Retinal pigment epithelial cell (primary cell): ENCODE measurements around a stretch of chr1.

DNA sequence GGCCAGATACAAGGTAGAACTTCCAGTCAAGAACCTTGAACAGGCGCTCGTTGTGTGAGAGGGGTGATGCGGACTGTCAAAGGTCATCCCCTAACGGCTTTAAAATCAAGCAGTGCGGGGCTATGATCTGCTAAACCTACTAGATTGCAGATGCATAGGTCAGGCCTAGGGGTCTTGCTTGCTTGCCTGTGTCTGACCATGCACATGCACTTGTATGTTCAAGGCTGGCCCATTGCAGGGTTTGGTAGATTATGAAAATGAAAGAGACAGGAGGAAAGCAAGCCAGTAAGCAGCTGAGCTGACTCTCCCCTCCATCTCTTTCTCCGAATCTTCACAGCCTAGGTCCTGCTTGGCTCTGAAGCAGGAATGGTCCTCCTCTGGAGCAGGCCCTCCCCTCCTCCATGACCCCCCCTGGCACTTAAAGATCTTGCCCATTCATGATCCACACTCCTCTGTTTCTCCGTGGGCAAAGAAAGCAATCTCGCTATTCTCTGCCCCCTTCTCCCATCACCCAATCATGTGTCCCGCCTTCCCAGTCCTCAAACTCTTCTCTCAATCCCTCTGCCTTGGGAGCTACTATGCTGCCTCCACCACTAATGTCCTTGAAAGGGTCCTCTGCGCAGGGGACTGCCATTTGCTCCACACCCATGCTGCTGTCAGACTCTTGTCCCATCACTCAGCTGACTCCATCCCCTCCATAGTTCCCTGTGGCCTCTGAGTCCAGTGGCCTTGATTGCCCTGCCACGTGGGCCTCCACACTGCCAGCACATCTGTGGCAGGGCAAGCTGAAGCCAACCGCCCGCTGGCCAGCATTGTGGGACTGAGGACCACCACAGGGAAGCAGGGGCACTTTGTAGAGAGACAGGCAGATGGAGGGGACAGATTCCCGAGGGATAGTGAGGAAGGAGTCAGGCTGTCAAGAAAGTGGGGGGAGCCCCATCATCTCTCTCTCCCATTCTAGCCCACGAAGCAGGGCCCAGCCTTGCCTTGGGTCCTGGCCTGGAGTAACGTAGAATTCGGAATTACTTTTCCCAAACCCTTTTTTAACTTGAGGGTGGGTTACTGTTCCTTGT, 1.2 kb upstream of the TNNT2 start:
- RRBS = no CpG with 5 or more reads among the region's 17 CpGs

DNA sequence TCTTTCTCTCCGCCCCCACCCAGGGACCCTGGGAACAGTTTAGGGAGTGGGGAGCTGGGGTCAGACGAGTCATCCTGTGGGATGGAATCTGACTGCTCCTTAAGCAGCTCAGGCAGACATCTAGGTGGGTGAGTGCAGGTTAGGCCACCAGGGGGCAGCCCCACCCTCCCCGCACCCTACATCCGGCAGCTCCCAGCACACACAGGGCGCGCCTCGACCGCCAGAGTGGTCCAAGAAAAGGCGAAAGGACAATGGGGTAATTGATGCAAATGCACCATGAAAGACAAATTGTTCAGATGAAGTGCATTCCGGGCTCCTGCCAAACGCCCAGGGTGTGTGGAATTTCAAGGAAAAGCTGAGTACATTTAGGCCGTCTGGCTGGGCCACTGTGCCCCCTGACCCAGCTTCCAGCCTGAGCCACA, 20.8 kb downstream of the PHLDA3 start:
- RRBS = no CpG with 5 or more reads among the region's 12 CpGs

DNA sequence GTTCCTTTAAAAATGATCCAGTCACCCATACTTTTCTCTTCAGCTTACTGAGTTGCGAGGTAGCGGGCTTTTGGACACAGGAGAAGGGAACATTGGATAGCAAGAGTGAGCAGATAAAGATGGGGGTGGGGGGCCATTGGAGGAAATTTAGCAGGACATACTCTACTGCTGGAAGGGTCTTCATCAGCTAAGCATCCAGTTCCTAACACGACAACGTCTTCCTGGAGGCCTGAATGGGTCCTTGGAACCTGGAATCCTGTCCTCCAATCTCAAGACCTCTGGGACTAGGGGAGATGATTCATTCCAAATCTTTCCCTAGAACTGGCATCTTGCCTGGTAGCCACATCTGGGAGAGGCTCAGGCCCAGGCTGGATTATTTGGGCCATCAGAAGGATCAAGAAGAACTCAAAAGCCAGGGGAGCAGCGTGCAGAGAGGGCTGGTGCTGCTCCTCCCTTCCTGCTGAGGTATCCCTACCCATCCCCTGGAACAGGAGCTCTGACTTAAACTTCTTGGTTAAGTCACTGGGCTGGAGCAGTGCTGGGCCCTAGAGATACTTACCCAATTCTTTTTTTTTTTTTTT, 2.7 kb upstream of the PHLDA3 start:
- RRBS = no CpG with 5 or more reads among the region's 5 CpGs

DNA sequence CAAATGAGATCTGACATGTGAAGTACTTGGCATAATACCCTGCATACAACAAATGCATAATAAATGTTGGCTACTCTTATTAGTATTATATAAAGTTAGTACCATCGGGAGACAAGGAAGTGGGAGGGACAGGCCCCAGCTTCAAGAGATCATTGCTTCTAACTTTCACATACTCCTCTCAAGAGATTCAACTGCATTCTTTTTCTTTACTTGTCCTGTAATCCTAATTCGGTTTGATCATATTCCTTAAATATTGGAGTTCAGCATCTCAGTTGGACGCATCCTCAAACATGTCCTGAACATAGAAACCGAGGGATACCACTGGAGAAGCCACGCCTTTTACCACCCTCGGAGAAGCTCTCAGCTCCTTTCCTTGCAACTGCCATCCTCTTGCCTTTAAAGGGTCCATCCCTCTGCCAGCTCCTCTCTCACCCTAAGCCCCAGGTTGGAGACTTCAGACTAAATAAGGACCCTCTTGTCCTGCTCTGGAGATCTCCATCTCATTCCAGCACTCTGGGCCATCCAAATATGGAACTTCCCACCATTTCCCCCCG, 15.4 kb downstream of the CSRP1 start:
- RRBS = no CpG with 5 or more reads among the region's 7 CpGs

DNA sequence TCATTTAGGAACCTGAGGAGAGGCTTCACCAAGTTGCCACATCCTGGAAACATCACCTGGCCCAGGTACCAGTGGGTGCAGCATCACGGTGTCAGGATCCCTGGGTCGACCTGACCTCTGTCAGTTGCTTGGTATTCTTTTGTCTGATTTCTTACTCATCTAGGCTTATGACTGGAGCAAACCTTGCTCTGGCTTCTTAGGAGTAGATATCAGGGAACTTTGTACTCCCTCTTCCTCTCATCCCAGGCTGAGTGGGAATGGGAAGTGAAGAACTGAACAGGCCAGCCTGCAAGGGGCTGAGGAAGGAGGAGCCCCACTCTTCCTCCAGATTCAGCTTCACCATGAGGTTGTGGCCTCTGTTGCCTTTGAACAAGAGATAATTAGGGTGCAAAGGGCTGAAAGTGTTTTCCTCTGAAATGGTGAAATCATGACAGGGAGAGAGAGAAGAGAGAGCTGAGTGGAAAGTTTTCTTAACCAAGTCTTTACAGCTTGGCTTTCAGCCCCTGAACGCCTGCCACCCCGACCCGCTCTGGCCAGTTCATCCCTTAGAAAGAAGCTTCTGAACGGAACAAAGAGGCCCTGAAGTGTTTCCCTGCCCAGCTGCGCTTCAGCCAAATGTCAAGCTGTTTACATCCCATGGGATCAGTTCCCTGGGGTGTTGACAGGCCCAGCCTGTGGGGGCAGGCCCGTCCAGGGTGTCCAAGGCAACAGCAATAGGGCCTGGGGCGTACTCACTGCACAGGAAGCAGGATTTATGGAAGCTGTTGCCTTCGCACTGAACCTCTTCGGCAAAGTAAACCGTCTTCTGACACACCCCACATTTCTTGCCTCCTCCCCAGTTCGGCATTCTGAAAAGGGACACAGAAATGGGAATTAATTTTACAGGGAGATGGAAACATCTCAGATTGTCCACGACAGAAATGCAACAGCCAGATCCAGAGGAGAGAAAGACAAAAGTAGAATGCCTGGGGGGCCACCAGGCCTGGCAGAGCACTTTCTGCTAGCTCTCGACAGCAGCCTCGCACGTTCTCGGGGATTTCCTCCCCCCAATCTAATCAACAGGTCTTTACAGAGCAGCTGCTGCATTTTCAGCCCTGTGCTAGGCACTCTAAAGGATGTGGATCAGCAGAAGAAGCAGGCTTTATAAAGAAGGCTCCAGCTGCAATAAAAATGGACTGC, 11.1 kb downstream of the CSRP1 start:
- RRBS = no CpG with 5 or more reads among the region's 18 CpGs

- RRBS = 5% methylated on average over 10 of the region's 24 CpGs
Observed at GRCh38 chr1:201506457-201506971, 409 bp downstream of the CSRP1 start.

- RRBS = no CpG with 5 or more reads among the region's 6 CpGs
Observed at GRCh38 chr1:201551741-201552349, 12.9 kb downstream of the NAV1 start.

DNA sequence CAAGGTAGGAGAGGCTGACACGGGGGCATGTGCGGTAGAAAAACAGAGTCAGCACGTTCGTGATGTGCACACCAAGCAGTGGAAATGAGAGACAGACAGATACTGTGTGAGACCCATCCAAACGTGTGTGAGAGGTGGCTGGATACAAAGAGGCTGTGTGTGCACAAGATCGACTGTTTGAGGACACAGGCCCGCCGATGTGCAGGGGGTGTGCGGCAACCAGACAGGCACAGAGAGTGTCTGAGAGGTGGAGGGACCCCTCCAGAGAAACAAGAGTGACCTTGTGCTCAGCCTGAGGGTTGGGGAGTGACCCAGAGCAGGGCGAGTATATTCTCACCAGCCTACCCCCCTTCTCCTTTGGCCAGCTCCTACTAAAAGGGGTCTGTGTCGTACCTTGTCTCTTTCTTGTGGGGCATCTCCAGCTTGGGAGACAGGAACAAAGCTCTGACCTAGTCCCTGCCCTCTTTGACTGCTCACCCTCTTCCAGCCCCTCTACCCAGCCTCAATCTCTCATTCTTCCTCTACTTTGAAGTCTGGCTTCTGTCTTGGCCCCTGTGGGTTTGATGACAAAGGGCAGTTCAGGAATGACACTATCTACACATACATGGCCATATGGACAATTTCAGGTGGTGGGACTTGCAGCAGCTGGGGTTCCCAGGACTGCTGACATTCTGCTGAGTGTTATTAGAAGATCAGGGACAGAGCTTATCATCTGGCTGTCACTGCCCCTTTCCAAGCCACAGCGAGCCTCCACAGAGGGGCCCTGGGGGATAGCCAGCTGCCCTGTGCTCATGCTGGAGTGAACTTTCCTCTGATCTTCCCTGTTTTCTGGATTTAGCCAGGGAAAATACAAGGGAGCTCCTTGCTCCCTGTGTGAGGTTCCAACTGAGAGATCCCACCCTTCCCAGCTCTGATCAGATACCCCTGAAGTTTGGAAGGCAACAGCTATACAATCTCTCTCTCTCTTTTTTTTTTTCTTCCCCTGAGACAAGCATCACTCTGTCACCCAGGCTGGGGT, 97.5 kb upstream of the IPO9 start:
- RRBS = no CpG with 5 or more reads among the region's 12 CpGs

- RRBS = no CpG with 5 or more reads among the region's 7 CpGs
Observed at GRCh38 chr1:201848020-201848834, 19.3 kb downstream of the IPO9 start.

DNA sequence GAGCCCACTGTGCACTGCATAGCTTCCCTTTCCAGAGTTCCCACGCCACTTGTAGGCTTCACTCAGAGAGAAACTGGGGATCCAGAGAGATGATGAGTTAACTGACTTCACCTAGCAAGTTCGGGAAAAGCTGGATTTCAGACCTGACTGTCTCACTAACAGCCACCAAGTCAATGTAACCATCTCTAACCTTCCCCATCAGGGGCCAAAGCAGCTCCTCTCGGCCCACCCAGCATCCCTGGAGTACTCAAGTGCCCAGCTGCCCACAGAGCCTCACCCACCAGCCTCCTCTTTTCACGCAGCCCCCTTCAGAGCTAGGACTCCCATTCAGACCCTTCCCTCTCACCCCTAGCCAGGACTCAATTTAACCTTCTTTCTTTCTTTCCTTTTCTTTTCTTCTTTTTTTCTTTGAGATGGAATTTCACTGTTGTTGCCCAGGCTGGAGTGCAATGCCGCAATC, 15.2 kb downstream of the SHISA4 start:
- RRBS = no CpG with 5 or more reads among the region's 5 CpGs

DNA sequence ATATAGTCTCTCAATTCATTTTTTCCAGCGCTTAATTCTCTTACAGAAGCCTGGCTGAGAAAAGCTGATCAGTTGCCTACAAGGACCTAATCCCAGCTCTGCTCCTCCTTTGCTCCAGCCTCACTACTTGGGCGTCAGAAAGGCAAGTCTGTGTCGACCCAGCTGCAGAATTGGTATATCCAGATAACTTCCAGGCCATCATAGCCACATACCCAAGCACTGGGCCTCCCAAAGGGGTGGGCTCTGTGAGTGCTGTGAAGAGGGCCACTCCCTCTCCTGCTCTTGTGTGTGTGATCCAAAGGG, 18.1 kb downstream of the LMOD1 start:
- RRBS = no CpG with 5 or more reads among the region's 3 CpGs

- RRBS = no CpG with 5 or more reads among the region's 10 CpGs
Observed at GRCh38 chr1:201970644-201971446, 11.6 kb upstream of the RNPEP start.

DNA sequence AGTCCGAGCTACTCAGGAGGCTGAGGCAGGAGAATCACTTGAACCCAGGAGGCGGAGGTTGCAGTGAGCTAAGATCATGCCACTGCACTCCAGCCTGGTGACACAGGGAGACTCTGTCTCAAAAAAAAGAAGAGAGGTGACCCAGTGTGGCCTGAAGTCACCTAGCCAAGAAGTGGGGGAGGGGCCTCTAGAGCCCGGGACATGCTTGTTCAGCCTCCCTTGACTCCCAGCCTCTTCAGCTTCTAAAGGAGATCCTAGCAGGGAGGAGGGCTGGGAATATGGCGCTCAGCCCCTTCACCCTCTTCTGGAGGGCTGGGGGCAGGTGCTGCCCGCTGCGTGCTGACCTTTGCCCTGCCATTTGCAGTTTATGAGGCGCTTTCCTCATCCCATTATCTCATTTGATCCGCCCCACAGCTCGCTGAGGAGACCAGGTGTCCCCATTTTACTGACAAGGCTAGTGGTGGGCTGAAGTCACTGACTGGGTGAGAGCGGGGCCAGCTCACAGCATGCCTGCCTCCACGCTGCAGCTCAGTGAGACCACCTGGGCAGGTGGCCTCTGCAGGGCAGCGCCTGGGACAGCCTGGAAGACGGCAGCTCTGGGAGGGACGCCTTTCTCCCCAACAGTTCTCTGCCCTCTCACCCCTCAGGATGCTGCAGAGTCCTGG, 7.4 kb downstream of the ELF3 start:
- RRBS = no CpG with 5 or more reads among the region's 14 CpGs

DNA sequence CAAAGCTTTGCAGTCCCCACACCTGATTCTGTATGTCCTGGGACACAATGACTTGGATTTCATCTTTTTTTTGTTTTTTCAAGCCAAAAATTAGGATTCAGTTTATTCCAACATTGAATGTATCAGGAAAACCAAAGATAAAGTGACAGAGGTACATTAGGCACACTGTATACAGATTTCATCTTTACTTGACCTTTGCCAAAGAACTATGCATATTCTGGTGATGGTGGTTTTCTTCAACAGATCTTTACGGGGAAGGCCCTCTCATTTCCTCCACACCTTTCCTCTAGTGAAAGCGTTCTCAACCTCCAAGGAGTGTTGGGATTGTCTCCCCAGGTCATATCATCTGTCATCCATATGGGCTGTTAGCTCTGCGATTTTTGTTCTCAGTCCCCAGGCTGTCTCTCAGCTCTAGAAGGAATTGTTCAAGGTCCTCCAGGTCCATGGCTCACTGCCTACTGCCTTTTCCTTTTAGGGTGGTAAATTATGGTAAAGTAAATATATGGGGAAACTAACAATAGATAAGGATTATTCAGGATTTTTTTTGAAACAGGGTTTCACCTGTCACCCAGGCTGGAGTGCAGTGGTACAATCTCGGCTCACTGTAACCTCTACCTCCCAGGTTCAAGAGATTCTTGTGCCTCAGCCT, 37.5 kb downstream of the ELF3 start:
- RRBS = no CpG with 5 or more reads among the region's 4 CpGs

DNA sequence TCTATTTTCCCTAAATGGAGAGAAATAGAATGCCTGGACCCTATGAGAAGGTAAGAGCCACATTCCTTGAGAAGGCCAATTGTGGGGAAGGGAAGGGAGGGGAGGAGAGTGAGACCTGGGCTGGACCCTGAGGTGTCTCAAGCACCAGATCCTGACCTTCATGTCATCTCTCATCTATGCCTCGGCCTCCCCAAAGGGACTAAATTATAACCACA, 34.2 kb upstream of the GPR37L1 start:
- RRBS = no CpG with 5 or more reads among the region's 1 CpG

- RRBS = no CpG with 5 or more reads among the region's 17 CpGs
Observed at GRCh38 chr1:202128083-202128536, 5.4 kb downstream of the GPR37L1 start.

DNA sequence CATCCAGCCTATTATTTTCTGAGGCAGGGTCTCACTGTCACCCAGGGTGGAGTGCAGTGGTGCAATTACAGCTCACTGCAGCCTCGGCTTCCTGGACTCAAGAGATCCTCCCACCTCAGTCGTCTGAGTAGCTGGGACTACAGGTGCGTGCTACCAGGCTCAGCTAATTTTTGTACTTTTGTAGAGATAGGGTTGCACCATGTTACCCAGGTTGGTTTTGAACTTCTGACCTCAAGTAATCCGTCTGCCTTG, 8.0 kb downstream of the ARL8A start:
- RRBS = no CpG with 5 or more reads among the region's 4 CpGs

DNA sequence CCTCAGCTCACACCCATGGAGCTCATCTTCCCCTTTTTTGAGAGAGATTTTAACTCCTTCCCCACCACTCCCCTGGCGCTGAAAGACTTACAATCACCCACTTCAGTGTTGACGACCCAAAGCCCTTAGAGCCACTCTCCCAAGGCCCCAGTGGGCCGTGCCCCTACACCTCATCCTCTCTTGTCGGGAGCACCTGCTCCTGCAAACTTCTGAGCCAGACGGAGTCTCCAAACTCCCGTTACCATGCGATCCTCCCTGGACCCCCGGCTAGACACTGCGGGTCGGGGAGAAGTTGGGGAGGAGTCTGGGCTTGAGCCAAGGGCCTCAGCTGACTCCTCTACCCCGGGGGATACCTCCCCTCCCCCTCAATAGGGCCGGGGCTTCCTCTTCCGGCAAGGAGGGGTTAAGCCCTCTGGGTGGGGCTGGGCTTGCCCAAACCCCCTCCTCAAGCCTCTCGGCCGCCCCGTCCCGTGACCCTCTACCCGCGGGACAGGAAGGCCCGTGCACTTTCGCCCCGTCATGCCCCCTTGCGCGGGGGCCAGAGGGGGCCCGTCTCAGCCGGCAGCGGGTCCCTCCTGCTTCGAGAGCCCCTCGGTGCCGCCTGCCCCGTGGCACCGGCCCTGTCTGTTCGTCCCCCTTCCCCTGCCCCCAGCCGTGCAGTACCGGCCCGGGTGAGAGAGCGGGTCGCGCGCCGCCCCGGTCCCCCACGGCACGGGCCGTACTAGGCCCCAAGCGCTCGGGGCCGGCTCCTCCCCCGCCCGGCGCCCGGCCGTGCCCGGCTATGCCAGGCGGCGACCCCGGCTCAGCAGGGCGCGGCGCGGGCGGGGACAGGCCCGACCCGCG, 747 bp downstream of the ARL8A start:
- RRBS = 1% methylated on average over 30 of the region's 65 CpGs

DNA sequence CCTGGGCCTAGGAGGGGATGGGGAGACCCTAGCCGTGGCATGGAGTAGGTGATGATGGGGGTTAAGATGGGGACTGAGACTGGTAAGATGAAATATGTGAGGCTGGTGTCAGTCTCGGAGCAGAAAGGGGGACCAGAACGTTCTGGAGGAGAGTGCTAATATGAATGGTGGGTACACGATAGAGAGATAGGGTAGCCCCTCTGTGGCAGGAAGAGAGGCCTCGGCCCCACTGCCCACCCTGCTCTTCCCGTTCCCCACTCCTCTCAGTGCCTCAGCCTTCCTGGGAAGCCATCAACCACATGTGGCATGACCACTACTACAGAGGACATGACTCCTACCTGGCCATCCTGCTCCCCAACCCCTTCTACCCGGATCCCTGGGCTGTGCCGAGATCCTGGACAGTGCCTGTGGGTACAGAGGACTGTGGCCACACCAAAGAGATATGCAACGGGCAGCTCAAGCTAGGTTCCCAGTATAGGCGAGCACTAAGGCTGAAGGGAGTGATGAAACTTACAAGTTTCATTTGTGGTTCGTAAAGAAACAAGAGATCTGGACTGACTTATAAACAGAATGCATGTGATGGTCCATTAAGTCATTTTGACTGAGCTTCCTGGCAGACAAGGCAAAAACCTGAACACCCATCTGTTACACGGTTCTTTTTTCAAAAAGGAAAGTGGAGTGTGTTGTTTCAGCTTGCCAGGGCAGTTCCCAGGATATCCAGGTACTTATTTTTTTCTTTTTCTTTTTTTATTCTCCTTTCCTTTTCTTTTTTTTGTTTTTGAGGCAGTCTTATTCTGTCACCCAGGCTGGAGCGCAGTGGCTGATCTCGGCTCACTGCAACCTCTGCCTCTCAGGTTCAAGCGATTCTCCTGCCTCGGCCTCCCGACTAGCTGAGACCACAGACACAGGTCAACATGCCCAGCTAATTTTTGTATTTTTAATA, 14.4 kb upstream of the LGR6 start:
- RRBS = no CpG with 5 or more reads among the region's 17 CpGs

DNA sequence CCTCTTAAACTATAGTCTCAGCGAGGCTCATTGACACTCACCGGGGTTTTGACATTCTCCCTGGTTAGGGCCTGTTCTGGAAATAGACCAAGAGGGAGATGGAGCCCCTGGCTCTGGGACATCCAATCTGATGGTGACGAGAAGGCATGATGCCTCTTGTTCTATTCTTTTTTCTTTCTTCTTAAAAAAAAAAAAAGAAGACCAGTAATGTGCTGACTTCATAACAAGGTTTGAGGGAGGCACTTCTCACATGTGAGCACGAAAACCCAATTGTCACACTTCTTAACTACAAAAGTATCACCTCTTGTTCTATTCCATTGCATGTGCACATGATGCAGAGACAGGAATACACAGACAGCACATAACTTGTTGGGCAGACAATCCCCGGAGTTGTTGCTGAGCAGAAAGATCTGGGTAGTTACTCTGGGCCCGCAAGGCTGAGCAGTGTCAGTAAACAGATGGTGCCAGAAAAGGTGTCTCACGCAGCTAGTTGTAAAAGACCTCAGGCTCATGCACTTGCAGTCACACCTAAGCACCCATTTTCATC, 3.9 kb downstream of the LGR6 start:
- RRBS = no CpG with 5 or more reads among the region's 7 CpGs